Glomerular endothelial cell (primary cell): Measurements from ENCODE around the genes CCN2, TAAR8 and TAAR6.

GRCh38 chr6:131534522-131535182 lies 38.4 kb upstream of the ARG1 start:
- RAMPAGE, long total RNA: no peak

DNA sequence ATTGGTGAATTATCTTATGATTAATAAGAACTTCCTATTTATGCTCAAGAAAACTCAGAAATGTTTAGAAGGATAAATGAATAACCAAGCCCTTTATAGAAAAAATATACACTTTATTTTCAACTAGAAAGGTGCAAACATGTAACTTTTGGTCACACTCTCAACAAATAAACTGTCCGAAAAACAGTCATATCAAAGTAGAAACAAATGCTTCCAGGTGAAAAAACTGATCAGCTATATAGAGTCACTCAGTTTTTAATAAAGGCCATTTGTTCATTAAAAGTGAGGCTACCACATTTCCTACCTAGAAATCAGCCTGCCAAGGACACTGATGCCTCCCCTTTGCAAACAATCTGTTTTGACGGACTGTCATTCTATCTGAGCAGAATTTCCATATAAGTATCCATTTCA lies 3.1 kb downstream of the CCN2 start:
- RAMPAGE, long total RNA: no peak

DNA sequence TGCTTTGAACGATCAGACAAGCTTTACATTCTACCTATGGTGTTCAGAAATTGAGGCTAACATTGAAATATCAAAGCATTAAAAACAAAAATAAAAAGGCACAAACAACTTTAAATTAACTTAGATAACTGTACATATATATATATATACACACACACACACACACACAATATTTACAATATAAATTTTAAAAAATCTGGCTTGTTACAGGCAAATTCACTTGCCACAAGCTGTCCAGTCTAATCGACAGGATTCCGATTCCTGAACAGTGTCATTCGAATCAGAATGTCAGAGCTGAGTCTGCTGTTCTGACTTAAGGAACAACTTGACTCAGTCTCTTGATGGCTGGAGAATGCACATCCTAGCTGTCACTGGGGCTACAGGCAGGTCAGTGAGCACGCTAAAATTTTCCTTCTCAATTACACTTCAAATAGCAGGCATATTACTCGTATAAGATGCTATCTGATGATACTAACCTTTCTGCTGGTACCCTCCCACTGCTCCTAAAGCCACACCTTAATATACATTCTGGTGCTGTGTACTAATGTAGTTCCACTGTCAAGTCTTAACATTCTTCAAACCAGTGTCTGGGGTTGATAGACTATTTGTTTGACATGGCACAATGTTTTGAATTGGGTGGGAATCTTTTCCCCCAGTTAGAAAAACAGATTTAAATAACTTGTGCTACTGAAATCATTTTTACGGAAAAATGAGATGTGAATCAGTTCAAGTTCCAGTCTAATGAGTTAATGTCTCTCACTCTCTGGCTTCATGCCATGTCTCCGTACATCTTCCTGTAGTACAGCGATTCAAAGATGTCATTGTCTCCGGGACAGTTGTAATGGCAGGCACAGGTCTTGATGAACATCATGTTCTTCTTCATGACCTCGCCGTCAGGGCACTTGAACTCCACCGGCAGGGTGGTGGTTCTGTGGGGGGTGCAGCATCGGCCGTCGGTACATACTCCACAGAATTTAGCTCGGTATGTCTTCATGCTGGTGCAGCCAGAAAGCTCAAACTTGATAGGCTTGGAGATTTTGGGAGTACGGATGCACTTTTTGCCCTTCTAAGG lies 2.3 kb downstream of the CCN2 start:
- RAMPAGE, long total RNA: no peak

DNA sequence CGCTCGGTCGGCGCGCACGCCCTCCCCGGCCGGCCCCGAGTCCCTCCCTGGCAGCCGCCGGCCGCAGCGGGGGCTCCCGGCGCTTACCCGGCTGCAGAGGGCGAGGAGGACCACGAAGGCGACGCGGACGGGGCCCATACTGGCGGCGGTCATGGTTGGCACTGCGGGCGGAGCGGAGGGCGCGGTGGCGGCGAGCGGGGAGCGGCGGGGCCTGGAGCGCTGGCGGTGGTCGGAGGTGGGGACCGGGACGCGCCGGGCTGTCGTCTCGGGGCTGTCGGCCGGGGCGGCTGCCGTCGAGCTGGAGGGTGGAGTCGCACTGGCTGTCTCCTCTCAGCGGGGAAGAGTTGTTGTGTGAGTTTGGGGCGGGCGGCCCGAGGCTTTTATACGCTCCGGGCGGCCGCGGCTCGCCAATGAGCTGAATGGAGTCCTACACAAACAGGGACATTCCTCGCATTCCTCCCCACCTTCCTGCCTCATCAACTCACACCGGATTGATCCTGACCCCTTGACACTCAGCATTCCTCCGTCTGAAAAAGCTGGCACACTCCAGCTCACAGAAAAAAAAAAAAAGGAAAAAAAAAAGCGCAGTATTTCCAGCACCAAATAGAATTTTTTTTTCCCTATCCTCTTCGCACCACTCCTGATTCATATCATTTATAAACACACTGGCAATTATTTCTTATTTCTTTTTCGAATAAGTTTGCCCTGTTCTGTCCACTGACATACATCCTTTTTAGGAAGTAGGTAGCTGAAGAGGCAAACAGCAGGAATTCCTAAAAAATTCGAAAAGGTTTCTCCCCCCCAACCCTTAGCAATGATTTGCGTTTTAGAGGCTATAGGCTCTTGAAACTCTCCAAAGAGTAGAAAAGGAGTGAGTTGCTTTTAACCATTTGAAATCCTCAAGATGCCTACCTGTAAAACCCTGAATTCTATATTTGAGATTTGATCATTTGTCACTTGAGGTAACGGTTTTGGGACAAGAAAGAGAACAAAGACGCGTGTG lies at the start of gene CCN2:
CCN2 (minus strand) TSS at position 353 of the 1,003 bp plus-strand sequence.
- RAMPAGE, long total RNA: no peak

DNA sequence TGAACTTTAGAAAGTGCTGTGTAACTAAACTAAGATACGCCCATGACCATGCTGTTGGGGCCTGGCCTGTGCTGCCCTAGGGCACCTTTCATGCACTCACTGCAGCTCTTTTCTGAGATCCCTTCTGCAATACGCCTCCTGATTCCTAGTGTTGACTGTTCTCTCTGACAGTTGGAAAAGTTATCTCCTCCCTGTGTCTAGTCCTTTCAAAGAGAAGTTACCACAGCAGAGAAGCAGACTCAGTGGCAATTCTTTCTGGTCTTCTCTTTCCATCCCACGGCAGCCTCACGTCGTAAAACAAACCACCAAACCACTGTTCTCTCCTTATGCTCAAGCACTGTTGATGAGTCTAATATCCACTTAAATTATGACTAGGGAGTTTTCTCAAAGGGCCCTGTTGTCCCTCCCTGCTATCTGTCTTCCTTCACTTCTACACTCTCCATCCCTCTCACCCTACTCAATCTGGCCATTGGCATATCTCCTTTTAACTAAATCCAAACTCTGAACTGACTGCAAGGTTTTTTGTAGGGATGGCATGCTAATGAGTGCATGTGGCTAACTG lies 38.5 kb upstream of the MOXD1 start:
- RAMPAGE, long total RNA: no peak

- RAMPAGE, long total RNA: no peak
Observed at GRCh38 chr6:132511832-132512208, 1.1 kb downstream of the STX7 start.

DNA sequence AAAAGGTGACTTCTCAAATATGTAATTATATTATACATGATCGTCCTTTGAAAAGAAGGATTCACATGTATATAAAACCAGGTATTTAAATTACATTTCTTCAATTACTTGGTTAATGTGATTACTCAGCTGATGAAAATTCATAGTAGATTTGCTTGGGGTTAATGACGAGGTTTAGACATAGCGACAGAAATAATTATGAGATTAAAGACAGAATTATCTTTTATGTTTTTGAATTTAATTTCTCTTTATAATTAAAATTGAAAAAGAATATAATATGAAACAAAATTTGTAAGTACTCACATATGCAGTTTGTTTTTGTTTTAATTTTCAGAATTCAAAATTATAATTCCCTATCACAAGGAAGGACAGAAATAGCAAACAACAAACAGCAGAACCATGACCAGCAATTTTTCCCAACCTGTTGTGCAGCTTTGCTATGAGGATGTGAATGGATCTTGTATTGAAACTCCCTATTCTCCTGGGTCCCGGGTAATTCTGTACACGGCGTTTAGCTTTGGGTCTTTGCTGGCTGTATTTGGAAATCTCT lies at the start of gene TAAR8:
TAAR8 (plus strand) TSS at position 379 of the 550 bp plus-strand sequence.
- RAMPAGE, long total RNA: no peak

- RAMPAGE, long total RNA: no peak
Observed at GRCh38 chr6:132570290-132570543, at the start of gene TAAR6. Gene TAAR6 (plus strand): TSS chr6:132570322.

DNA sequence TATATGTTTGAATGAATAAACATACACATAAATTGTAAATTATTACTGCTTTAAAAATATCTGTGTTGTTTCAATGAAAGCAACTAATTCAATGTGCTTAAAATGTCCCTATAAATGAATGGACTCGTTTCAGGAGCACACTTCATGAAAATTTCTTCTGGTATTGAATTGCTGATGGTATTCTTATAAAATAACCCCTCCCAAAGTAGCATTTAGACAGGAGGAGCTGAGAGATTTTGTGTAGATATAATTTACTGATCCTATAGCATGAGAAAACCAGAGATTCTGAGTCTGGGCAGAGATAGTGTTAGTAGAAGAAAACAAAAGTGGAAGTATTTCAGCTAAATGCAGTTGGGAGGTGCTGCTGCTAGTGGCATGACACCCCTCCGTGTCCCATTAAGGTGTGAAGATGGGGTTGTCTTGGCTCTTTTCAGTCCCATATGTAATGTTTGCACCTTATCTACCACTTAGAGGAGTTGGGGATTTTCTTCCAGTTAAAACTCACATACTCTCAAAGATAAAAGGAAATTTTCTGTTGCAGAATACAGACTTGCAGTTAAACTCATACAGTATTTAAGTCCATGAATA lies 11.7 kb downstream of the TAAR2 start:
- RAMPAGE, long total RNA: no peak

GRCh38 chr6:132817352-132818414 lies 3.3 kb downstream of the RPS12 start:
- RAMPAGE, long total RNA: no peak

- RAMPAGE, long total RNA: no peak
Observed at GRCh38 chr6:132820813-132821386, 6.5 kb downstream of the RPS12 start.

DNA sequence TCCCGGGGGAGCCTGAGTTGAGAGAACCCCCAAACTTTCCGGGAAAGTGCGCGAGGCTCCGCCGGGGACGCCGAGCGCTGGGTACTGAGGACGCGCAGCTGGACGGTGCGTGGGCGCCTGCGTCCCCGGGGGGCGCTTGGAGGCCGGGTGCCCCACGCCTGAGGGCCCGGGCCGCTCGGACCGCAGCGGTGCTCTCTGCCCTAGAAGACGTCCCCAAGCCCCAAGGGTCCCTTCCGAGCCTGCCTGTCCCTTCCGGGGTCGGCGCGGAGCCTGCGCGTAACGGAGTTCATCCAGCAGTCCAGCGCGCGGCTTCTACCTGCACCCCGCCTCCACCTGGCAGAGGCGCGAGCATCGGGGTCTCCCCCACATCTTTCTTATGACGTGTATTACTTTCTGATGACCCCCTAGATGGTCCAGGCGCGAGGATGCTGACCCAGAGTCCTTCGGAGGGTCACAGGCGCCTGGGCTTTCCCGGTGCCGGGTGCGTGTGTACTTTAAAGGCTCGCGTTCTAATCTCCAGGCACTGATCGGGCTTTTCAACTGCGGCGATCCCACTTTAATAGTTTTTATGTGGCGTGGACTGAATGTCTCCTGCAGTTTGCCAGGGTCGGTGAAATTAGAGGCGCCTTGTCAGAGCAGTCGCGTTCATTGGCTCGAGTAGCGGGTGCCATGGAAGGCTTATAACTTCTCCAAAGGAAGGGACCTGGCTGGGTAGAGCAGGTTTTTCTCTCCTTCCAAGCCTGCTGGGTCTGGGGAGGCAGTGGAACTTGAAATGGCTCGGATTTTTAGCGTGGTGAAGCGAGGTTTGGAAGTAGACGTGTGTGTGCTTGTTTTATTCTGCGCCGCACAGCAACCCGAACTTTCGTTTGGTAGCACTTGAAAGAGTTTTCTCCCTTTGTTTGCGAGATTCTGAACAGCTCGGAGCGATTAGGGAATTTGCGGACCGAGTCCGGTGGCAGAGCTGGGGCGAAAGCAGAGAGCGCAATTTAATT lies 925 bp downstream of the EYA4 start:
- RAMPAGE, long total RNA: no peak

- RAMPAGE, long total RNA: no peak
Observed at GRCh38 chr6:133243290-133243763, 2.2 kb downstream of the EYA4 start.

DNA sequence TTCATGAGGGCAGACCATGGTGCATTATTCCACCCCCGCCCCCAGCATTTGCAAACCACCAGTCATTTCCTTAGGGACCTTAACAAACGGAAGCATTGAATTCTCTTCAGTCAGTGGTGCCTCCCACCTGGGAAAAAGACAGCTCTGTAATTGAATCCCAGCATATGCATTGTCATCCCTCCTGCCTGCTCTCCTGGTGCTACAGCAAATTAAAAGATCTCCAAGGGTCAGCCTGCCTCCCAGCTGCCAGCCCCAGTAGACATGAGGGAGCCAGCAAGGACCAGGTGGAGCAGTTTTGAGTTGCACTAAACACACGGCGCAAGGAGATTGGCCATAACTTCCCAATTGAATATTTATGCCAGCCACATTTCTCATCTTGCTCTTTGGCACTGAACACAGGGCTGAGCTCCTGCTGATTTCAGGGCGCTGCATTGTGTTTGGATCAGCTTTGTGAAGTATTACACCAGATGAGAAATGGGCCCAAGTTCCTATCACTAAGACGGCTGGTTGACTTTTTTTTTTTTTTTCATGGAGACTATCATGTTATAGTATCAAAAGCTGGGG lies 190.9 kb downstream of the EYA4 start:
- RAMPAGE, long total RNA: no peak

DNA sequence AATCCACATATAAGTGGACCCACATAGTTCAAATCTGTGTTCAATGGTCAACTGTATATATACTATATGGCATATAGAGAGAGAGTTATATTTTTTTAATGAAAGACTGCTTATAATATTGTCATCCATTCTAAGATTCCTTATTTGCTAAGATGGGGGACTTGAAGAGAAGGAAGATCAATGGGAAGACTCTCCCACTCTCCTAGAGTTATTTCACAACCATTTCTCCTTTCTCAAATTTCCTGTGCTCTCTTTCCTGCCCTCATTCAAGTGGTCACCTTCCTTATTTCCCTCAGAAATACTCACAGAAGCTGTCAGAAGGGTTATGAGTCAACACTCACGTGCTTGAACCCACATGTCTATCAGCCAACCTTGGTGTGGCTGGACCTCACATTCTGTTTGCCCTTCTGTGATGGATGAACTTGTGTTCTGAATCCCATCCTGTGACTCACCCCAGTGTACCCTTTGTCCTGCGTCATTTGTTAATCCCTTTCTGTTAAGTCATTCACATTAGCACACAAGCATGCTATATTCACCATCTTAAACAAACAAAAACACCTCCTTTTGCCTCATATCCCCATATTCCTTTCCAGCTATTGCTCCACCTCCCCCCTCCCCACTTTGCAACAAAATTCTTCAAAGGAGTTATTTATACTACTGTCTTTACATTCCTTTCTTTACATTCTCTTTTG lies 279.4 kb upstream of the TCF21 start:
- RAMPAGE, long total RNA: no peak

- RAMPAGE, long total RNA: no peak
Observed at GRCh38 chr6:133767242-133767807, 121.6 kb upstream of the TCF21 start.

GRCh38 chr6:133899429-133899914 lies 10.6 kb downstream of the TCF21 start:
- RAMPAGE, long total RNA: no peak

DNA sequence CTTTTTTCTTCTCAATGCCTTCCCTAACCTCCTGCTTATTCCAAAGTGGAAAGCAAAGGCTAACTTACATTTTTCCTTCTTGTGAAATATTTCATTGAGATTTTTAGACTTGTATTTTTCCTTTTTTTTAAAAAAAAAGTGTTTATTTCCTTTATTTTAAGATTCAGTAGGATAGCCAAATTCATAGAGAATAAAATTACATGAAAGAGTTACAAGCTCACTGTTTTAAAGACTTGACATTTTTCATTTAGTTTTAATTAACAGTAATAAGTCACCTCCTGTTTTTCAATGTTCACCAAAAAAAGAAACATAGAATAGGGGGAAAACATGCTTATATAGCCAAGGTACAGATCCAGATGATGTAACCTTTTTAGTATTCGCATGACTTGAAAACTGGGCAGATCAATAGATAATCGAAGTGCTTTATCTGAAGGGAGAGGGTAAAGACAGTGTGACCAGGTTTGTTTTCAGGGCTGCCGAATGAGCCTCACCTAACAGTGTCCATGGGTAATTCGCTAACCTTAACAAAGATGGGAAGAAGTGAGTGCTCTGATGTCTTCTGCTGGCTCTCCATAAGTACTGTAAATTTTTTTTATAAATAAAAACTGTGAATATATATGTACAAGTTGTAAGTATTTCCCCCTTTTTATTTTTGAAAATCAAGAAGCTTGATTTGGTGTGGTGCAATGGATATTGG lies 35.7 kb downstream of the TBPL1 start:
- RAMPAGE, long total RNA: no peak

GRCh38 chr6:134176090-134176251 lies 123.5 kb upstream of the SLC2A12 start:
- RAMPAGE, long total RNA: no peak

GRCh38 chr6:134295814-134296658 lies 21.9 kb downstream of the SGK1 start:
- RAMPAGE, long total RNA: no peak